ENCODE results near the genes LRRC70, CWC27, ADAMTS6 and ERBIN.

DNA sequence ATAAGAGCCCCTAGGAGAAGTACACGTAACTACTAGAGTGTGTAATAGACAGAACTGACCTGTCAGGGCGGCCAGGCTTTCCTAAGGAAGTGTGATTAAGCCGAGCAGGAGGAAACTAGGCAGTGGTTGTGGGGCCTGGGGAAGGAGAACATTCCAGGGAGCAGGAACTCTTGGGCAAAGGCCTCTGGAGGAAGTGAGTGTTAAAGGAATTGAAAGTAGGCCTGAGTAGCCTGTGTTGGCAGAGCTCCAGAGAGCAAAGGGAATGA is 9.1 kb upstream of the ZSWIM6 start:
- PRO-cap, 4 experiments = no peak in any of the 4 experiments
- RAMPAGE, long total RNA, 2 experiments = no peak in any of the 2 experiments

DNA sequence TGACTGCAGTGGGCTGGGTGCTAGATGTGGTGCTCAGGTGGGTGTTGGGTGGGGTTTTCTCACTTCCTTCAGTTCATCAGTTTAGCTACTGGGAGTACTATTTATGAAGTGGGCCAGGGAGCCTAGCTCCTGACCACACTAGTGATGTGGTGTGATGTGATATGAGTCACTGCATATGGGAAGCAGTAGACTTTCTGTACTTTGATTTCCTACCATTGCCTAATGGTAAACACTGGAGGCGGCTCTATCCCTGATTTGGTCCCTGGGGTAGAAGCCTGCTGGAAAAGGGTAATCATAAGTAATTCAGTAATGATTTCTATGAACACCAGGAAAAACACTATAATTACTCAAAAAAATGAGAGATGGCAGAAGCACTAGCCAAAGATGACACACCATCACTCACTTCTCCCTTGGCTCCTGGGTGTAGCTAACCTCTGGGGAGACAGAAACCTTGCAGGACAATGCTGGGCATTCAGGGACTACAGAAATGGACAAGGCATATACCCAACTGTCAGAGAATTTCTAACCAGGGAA is 3.8 kb upstream of the ZSWIM6 start:
- PRO-cap, 4 experiments = peak in 1 of 4 experiments; most common plus-strand start position 368 of the sequence (in 1); most common minus-strand start position 75 of the sequence (in 1)
- RAMPAGE, long total RNA, 2 experiments = no peak in any of the 2 experiments

GRCh38 chr5:61329321-61329741 is 2.7 kb upstream of the ZSWIM6 start:
- PRO-cap, 4 experiments = no peak in any of the 4 experiments
- RAMPAGE, long total RNA, 2 experiments = no peak in any of the 2 experiments

DNA sequence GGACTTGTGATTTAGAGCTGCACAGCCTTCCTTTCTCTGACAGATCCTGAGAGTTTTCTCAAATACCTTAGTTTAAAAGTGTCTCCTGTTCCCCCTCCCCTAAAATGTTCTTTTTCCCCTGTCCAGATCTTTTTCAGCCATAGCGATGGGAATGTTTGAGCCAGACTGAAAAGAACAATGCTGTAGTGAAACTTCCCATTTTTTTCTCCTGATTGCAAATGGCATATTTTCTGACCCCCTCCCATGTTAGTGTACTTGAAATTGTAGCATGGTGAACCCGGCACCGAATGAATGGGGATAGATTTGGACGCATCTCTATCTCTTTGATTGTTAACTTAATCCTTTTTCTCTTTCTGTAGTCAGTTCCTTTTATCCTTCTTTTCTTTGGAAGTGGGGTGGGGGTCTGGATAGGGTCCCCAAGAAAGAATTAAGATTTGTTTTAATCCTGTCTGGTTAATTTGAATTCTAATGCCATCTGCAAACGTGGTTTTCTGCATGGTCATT is 2.1 kb downstream of the ZSWIM6 start:
- PRO-cap, 4 experiments = peak in 3 of 4 experiments; most common minus-strand start position 48 of the sequence (in 3)
- RAMPAGE, long total RNA, 2 experiments = no peak in any of the 2 experiments

- PRO-cap, 4 experiments = peak in 1 of 4 experiments; most common plus-strand start chr5:61347378 (in 1); most common minus-strand start chr5:61347142 (in 1)
- RAMPAGE, long total RNA, 2 experiments = no peak in any of the 2 experiments
These were observed 15.1 kb downstream of the ZSWIM6 start for GRCh38 chr5:61346895-61347811.

GRCh38 chr5:61425143-61425711 is 93.2 kb downstream of the ZSWIM6 start:
- PRO-cap, 4 experiments = no peak in any of the 4 experiments
- RAMPAGE, long total RNA, 2 experiments = no peak in any of the 2 experiments

DNA sequence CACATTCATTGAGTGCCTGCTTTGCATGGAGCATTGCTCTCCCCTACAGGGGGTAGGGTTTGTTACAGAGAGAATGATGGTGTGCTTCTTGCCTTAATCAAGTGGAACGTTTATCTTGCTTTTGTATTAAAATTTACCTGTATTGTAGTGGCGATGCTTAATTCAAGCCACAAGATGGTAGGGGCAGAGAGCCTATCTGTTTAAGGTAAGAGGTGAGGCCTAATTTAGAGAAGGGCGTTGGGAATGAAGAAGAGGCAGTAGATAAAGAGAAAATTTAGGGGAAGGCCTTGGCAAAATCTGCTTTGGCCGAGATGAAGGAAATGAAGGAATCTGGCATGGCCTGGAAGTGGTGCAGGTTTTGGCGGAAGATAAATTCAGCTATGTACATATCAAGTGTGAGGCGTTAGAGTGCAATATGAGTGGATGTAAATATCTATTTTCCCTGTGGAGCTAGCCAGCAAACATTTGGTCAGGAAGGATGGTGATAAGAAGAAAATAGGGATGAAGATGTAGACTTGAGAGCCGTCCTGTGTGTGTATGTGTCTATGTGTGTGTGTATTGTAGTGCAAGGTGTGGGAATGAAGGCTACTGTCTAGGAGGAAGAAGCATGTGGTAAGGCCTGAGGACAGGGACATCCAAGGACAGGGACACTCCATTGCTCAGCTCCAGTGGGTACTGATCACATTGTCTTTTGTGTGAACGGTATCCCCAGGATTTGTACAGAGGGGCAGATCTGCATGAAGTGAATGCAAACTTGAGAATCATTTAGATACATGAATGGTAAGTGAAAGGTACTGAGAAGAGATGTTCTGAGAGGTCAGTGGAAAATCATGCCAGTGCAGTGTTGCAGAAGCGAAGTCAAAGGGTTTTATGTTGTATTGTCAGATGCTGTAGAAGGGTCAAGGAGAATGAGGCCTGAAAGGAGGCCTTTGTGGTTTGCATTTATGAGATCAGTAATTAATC is 97.4 kb downstream of the ZSWIM6 start:
- PRO-cap, 4 experiments = no peak in any of the 4 experiments
- RAMPAGE, long total RNA, 2 experiments = no peak in any of the 2 experiments

- PRO-cap, 4 experiments = no peak in any of the 4 experiments
- RAMPAGE, long total RNA, 2 experiments = no peak in any of the 2 experiments
These were observed 193.6 kb downstream of the ZSWIM6 start for GRCh38 chr5:61525524-61526161.

GRCh38 chr5:61790626-61791206 is 458.7 kb downstream of the ZSWIM6 start:
- PRO-cap, 4 experiments = peak in 4 of 4 experiments; most common plus-strand start chr5:61790951 (in 4); most common minus-strand start chr5:61790789 (in 1)
- RAMPAGE, long total RNA, 2 experiments = no peak in any of the 2 experiments

DNA sequence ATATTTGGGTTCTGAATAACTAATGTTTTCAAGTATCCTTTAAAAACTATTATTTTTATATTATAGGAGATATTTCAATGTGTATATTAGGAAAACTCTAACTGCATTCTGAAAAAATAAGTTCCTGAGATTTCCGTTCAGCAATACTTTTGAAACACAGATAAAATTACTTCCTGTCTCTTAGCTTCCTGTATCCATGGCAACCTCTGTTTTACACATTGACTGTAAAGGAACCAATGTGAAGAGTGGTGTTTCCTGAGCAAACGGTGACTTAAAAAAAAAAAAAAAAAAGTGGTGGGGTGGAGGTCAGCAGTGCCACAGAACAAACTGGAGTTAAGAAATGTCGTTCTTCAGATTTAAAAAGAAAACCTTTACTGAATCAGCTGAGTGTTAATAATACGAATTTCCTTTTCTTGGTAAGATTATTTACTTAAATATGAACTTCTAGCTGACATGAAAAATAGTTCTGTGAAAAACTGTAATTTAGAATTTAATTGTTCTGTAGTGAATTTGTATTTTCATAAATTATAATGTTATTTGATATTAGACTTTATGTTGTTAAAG is at the start of gene LRRC70:
Gene LRRC70 (plus strand): TSS at position 300 of the 564 bp plus-strand sequence.
- PRO-cap, 4 experiments = peak in 1 of 4 experiments; most common plus-strand start position 302 of the sequence (in 1)
- RAMPAGE, long total RNA, 2 experiments = start-site peak on the plus strand in 2 of 2 experiments, centred at positions 323 to 328 of the sequence, 65 to 99 reads per replicate

GRCh38 chr5:64505633-64505866 is 265 bp upstream of the RGS7BP start:
- PRO-cap, 4 experiments = peak in 1 of 4 experiments; most common minus-strand start chr5:64505839 (in 1)
- RAMPAGE, long total RNA, 2 experiments = no peak in any of the 2 experiments

DNA sequence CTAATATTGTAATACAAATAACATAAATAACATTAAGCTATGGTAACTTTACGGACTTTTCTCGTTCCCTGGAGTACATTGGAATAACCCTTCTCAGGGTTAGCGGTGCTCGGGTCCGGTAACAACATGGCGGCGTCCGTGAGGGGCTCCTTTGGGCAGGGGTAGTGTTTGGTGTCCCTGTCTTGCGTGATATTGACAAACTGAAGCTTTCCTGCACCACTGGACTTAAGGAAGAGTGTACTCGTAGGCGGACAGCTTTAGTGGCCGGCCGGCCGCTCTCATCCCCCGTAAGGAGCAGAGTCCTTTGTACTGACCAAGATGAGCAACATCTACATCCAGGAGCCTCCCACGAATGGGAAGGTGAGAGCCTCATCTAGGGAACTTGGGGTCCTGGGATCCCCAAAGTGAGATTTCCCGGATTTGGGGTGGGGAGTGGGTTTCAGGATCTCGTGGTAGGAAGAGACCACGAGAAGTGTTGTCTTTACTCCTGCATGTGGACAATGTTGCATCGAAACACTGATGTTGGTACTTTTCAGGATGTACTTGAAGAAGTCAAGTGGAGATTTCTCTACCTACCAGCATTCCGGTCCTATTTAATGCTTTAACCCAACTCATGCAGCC is at the start of gene CWC27:
Gene CWC27 (plus strand): TSS at position 102 of the 621 bp plus-strand sequence.
- PRO-cap, 4 experiments = peak in 4 of 4 experiments; most common plus-strand start position 102 of the sequence (in 3)
- RAMPAGE, long total RNA, 2 experiments = start-site peak on the plus strand in 2 of 2 experiments, centred at positions 110 to 117 of the sequence, 110 to 180 reads per replicate

GRCh38 chr5:65101472-65102144 is 332.9 kb downstream of the CWC27 start:
- PRO-cap, 4 experiments = no peak in any of the 4 experiments
- RAMPAGE, long total RNA, 2 experiments = no peak in any of the 2 experiments

DNA sequence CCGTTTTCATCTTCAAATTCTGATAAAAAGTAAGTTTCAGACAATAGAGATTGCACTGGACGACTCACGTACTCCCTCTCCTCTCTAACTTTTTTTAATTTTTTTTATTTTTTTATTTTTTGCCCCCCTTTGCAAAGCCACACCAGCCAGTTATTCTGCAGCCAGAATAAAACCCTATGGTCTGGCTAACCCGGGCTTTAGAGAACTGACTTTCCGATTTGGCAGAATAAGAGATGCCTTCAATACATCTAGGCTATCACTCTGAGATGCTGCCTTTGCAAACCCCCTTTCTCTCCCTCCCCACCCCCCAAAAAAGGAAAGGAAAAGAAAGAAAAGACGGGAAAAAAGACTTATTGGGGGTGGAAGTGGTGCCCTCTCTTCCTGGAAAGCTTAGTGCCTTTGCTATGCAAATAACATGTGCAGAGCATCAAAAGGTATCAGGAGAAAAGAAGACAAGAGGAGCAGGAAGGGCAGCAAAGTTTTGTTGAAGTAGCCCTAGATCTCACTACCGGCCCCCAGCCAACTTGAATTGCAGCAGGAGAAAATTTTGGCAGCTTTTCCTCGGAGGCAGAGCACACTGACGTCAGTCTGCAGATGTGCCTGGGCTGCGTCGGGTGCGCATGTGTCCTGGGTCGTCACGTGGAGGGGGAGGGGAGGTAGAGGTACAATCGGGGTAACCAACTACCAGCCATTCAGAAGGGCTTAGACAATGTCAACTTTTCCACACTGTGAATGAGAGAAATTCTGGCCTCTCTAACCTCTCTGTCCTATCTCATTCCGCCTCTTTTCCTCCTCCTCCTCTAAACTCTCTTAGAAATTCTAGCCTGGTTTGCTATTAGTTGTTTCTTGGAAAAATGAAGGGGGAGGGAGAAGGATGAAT is at the start of gene ADAMTS6:
Gene ADAMTS6 (minus strand): TSS at position 579 of the 880 bp plus-strand sequence.
- PRO-cap, 4 experiments = peak in 4 of 4 experiments; most common plus-strand start position 638 of the sequence (in 4); most common minus-strand start position 531 of the sequence (in 4)
- RAMPAGE, long total RNA, 2 experiments = no peak in any of the 2 experiments

GRCh38 chr5:65563751-65564125 is 642 bp downstream of the PPWD1 start:
- PRO-cap, 4 experiments = no peak in any of the 4 experiments
- RAMPAGE, long total RNA, 2 experiments = no peak in any of the 2 experiments

GRCh38 chr5:65926316-65926937 is at the start of gene ERBIN:
Gene ERBIN (plus strand): TSS chr5:65926575.
- PRO-cap, 4 experiments = peak in 4 of 4 experiments; most common plus-strand start chr5:65926610 (in 4); most common minus-strand start chr5:65926439 (in 1)
- RAMPAGE, long total RNA, 2 experiments = start-site peak on the plus strand in 1 of 2 experiments, at chr5:65926422-65926736 at its widest, 281 to 319 reads per replicate

GRCh38 chr5:66098934-66099506 is 45.1 kb upstream of the SREK1 start:
- PRO-cap, 4 experiments = no peak in any of the 4 experiments
- RAMPAGE, long total RNA, 2 experiments = no peak in any of the 2 experiments

- PRO-cap, 4 experiments = no peak in any of the 4 experiments
- RAMPAGE, long total RNA, 2 experiments = no peak in any of the 2 experiments
These were observed 14.2 kb downstream of the SREK1 start for GRCh38 chr5:66158074-66159006.

DNA sequence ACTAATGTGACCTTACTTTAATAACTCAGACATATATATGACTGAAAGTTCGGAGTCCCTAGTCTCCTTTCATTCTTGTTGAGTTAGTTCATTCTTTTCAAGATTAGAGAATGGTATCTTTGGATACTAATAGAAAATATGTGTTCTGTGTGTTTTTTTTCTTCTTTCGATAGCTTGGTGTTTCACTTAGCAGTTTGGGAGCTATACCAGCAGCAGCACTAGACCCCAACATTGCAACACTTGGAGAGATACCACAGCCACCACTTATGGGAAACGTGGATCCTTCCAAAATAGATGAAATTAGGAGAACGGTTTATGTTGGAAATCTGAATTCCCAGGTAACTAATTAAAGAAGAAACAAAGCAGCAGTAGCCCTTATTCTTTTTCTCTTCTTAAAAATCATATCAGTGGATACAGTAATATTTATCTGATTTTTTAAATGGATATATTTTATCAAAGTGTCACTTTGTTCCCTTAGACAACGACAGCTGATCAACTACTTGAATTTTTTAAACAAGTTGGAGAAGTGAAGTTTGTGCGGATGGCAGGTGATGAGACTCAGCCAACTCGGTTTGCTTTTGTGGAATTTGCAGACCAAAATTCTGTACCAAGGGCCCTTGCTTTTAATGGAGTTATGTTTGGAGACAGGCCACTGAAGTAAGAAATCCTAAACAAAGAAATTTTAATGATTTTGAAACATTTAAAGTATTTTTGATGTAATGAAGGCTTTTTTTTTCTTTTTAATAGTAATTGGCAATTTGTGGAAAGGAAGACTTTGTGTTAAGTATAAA is 18.0 kb downstream of the SREK1 start:
- PRO-cap, 4 experiments = no peak in any of the 4 experiments
- RAMPAGE, long total RNA, 2 experiments = no peak in any of the 2 experiments

GRCh38 chr5:66596872-66597373 is 730 bp downstream of the MAST4 start:
- PRO-cap, 4 experiments = no peak in any of the 4 experiments
- RAMPAGE, long total RNA, 2 experiments = no peak in any of the 2 experiments

Measured in right lobe of liver (tissue), 4 donors.